ENCODE measurements around a stretch of chr11.

DNA sequence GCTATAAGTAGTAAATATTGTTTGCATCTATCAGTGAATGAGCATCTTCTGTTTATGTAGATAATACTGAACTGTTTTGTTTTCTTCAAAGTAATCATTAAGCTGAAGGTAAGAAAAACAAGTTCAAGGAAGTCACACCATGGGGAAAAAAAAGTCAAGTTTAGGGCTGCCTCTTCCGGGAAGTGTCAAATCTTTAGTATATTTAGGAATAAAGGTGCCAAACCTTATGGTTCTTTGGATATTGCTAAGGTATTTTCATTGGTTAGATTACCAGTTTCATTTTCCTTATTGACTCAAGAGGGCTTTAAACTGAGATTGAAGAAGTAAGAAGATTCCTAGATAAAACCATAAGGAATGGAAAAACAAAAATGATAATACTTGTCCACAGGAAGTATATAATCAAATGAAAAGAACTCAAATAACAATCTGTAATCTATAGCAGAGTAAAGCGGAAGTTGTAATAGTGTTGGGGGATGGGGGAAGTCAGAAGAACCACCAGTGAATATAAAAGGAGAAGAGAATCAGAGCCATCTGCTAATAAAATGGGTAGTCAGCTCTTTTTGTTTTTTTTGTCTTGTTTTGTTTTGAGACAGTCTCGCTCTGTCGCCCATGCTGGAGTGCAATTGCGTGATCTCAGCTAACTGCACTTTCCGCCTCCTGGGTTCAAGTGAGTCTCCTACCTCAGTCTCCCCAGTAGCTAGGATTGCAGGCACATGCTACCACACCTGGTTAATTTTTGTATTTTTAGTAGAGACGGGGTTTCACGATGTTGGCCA, 2.2 kb downstream of the ATM start:
- PRO-cap: no peak
- RAMPAGE, long total RNA, 4 experiments: no peak in any of the 4 experiments

DNA sequence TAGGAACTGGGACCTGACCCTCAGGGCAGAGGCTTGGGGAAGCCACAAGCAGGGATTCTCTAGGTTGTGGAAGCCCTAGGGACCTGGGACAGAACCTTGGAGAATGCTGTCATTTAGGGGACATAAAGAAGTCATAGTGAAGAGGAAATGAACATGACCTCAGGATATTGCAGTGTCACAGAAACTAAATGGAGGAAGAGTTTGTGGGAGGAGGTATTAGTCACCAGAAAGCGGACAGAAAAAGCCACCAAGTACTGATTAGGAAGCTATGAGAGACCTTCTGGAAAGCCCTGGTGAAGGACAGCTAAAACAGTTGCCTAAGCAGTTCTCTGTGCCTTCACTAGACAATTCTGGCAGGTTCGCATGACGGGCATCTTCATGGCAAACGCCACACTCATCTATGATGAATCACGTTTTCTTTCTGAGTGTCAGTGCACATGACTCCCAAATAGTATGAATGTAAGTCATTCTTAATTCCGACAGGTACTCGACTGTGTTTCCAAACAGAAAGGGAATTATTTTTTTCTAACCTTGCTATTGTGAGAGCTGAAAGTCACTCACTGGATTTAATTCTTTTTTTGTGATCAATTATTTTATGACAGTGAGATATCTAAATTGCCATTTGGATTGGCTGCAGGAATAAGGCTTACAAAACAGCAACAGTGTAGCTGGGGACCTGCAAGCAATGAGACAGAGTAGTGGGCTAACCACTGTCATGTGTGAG, 325.9 kb downstream of the C11orf87 start:
- PRO-cap: no peak
- RAMPAGE, long total RNA, 4 experiments: no peak in any of the 4 experiments

DNA sequence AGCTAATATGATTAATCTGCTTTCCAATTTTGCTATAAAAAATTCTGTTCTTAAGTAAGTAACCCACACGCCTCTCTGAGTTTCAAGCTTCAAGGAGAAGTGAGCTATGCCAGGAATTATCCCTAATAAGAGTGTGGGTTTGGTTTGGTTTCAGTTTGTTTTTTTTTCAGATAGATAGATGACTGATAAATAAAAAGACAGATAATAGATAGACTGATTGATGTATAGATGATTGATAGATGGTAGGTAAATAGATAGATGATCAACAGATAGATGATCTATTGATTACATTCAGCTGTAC, 29.6 kb upstream of the ZC3H12C start:
- PRO-cap: no peak
- RAMPAGE, long total RNA, 4 experiments: no peak in any of the 4 experiments

- PRO-cap: no peak
- RAMPAGE, long total RNA, 4 experiments: no peak in any of the 4 experiments
These were observed 24.1 kb downstream of the RDX start for GRCh38 chr11:110272344-110272676.

DNA sequence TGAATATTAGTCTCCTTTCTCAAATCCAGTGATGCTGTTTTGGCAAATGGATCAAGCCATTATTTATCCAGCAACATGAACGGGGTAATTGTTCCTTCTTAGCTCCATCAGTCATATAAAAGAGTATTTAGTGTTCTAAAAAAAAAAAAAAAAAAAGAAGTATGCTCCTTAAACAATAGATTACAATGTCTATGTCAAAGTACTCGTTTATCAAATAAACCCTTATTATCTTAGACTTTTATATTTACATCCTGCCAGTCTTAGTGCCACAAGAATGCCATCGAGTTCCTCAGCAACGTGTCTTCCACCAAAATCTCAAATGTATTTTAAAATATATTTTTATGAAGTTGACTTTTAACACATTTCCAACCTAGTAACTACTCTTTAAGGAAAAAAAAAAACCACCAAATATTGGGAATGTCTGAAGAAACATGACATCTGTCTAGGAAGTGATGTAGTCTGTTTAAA, 1.2 kb downstream of the RDX start:
- PRO-cap: no peak
- RAMPAGE, long total RNA, 4 experiments: no peak in any of the 4 experiments

DNA sequence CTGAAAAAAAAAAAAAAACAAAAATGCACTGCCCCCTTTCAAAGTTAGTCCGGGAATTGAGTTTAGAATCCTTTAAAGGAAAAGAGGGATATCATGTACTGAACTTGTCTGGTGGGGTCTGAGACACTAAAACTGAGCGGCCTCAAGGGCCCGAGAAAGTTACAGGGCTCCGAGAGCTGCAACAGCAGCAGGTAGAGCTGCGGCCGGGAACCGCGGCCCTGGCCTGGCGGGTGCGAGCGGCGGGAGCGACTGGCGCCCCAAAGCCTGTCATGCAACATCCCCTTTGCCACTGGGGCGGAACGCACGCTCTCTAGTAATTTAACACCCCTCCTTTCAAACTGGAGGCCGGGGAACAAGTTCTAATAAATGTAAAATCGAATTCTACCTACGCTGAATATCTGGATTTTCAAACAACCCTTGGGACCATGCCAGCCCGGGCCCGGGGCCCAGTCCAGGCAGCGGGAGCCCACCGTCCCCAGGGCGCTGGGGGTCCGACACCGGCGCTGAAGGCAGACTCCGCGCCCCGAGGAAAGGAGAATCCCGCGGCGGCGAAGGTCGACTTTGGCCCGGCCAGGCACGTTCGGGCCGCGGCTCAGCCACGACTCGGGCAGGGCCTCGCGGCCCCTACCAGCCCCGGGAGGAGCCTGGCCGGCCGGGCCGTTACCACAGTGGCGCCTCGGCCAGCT, 631 bp downstream of the RDX start:
- PRO-cap: no peak
- RAMPAGE, long total RNA, 4 experiments: no peak in any of the 4 experiments

- PRO-cap: no peak
- RAMPAGE, long total RNA, 4 experiments: no peak in any of the 4 experiments
These were observed 92.5 kb downstream of the FDX1 start for GRCh38 chr11:110522256-110522695.

DNA sequence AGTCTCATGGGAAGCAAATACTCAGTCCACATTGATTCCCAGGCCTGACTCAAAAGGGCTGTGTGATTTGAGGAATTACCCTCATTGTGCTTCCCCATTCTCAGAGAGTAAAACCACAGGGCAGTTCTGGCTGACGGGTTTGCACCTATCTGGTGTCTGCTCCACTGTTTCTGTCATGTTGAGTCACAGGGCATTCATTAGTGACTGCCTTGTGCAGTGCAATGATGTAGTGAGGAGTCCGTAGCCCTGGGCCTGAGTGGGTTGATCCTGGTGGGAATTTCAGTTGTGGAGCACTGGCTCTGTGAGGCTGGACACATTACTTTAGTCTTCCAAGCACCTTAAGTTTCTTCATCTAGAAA, 85.3 kb upstream of the ARHGAP20 start:
- PRO-cap: no peak
- RAMPAGE, long total RNA, 4 experiments: no peak in any of the 4 experiments

DNA sequence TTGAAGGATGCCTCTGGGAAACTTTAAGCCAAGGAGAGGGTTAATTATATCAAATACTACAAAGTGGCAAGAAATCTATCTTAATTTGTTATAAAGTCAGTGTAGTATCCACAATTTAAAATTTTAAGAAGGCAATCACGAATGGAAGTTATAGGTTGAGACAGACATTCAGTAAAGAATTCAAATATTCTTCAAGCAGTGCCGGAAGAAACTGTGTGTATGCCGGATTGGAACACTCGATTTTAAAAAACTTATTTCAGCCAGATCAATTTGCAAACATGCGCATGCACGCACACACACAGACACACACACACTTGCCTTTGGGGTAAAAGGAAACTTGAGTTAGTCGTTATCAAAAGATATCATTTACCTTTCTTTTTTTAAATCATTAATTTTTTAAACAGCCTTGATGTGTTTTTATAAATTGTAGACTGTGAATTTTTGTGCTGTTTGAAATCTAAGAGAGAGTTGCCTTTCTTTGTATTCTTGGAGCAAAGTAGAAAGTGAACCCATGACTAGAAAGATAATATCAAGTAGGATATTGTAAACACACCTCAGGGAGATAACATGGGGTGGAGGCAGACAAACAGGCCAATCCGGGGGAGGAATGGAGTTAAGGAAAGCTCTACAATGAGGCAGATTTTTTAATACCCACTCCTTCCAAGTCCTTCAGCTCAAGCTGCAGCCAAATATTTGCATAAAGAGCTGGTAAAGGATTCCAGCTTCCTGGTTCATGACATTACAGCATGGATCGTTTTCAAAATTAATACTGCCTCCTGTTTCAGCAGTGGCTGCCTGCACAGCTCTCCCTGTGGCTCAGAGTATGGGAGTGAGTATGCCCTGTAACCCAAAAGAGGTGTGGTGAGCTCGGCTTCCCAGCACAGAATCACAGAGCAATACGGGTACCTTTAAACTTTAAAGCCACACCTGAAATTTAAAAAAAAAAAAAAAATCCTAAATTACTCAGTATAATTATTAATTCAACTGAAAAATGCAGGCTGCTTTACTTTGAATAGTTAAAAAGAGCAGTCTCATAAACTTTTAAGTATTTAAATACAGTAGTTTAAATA, 4.9 kb downstream of the POU2AF3 start:
- PRO-cap: no peak
- RAMPAGE, long total RNA, 4 experiments: no peak in any of the 4 experiments

- PRO-cap: no peak
- RAMPAGE, long total RNA, 4 experiments: no peak in any of the 4 experiments
These were observed 2.0 kb downstream of the SIK2 start for GRCh38 chr11:111604157-111604710.

GRCh38 chr11:111631010-111631516, 28.8 kb downstream of the SIK2 start:
- PRO-cap: no peak
- RAMPAGE, long total RNA, 4 experiments: no peak in any of the 4 experiments

GRCh38 chr11:111745307-111745902, 20.8 kb downstream of the PPP2R1B start:
- PRO-cap: no peak
- RAMPAGE, long total RNA, 4 experiments: no peak in any of the 4 experiments

- PRO-cap: no peak
- RAMPAGE, long total RNA, 4 experiments: no peak in any of the 4 experiments
These were observed 8.9 kb upstream of the PPP2R1B start for GRCh38 chr11:111774791-111775709.

DNA sequence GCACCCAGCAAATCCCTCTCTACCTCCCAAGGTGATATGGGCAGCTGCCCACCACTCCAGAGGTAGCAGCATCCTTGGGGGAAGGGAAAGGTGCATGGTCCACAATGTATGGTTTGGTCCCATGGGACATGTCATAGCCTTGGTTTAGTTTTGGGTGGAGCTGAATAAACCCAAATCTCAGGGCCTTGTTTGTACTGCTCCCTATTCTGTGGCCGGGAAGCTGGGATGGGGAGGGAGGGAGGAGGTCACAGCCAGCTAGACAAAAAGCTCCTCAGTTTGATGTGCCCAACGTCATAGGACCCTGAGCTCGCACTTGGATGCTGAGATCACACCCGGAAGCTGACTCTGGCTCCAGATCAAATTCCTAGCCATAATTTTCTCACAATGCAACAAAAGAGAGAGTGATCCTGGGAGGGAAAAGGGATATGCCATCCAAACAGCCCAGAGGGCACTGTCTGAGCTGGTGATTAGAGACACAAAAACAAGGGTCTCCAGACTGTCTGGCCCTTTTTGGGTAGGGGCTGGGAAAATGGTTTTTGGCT, 1.4 kb downstream of the HSPB2 start:
- PRO-cap: no peak
- RAMPAGE, long total RNA, 4 experiments: no peak in any of the 4 experiments

DNA sequence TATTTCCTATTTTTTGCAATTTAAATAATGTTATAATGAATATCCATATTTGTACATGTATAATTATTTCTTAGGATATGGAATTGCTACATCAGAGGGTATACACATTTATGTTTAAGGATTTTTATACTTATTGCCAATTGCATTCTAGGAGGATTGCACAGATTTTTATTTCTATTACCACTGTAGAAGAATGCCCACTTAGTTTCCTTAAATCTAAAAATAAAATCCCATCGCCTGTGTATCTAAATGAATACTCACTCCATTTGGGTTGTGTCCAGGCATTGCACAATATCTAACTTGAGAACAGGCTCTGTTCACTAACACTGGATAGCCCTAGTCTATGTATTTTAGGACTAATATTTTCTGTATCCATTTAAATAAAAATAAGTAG, 4.0 kb downstream of the C11orf52 start:
- PRO-cap: no peak
- RAMPAGE, long total RNA, 4 experiments: no peak in any of the 4 experiments

DNA sequence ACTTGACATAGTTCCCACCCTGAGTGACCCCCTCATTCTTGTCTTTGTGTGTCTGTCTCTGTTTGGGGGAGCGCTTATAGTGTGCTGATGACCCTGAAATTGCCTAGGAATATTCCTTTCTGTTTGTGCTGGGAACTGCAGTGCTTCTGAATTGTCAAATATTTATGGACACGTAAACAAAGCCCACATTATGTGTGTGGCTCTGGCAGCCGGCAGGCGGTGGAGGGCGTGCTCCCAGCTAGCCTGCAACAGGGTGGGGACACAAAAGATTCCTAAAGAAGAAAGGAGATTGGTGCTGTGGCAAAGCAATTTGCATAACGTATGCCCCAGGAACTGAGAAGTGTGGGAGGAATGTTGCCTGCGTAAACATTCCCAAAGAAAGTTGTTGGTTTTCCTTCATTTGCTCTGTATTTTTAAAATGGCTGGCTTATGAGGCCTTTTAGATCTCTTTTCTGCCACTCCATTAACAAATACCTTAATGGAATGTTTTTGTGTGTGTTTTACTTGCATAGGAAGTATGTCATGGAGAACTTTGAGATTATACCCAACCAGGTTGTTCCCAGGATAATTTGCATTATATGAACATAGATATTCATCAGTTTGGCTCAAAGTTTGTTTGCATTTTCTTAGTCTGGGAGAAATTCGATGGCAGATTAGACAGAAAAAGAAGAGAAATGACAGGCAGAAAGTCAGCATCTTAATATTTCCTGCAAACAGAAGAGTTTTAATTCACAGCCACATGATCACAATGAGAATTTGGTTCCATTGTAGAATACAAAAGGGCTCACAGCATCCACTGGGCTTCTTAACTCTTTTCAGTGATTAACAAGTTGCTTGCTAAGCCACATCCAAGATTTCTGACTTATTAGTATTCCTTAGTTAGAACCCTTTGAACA, 41.9 kb upstream of the DLAT start:
- PRO-cap: no peak
- RAMPAGE, long total RNA, 4 experiments: no peak in any of the 4 experiments

DNA sequence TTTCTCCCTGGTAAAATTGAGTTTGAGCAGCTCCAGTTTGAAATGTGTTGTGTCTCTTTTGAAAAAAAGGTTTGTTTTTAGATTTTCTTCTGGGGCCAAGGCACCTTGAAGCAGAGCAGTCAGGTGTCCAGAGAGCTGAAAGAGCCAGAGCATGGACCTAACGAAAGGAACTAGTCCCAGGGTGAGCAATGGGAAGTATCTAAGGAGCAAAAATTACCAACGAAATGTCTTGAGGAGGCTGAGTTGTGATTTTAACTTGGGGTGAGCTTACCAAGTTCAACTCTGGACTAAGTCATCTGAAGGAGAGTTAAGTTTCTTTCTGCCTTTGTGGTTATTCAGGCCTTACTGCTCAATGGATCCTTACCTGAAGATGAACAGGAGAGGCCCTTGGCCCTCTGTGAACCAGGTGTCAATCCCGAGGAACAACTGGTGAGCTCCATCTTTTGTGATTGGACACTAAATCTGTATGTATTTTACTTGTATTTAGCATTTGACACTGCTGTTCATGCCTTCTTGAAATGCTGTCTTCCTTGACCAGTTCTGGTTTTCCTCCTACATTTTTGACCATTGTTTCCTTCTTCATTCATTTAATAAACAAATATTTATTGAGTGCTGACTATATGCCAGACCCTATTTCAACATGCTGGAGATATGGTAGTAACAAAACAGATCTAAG, 40.2 kb upstream of the DLAT start:
- PRO-cap: no peak
- RAMPAGE, long total RNA, 4 experiments: no peak in any of the 4 experiments

GRCh38 chr11:112227657-112229078, 1.9 kb downstream of the PTS start:
- PRO-cap: no peak
- RAMPAGE, long total RNA, 4 experiments: no peak in any of the 4 experiments

DNA sequence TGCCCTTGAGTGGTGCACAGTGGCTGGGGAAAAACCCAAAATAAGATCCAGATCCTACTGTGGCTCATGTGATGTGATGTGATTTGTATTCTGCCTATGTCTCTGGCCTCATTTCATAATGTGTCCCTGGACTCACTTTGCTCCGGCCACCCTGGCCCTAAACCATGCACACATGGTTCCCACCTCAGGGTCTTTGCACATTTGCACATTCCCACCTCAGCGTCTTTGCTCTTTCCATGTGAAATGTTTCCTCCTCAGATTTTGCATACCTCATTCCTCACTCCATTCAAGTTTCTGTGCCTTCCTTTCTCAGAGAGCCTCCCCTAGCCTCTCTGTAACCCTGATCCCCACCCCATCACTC, 208.0 kb upstream of the PLET1 start:
- PRO-cap: no peak
- RAMPAGE, long total RNA, 4 experiments: no peak in any of the 4 experiments

GRCh38 chr11:112554368-112554668, 293.7 kb upstream of the PLET1 start:
- PRO-cap: no peak
- RAMPAGE, long total RNA, 4 experiments: no peak in any of the 4 experiments

Measured in suprapubic skin (tissue), 4 donors.